ENCODE measurements around a stretch of chr14.

GRCh38 chr14:59161571-59162371 lies 26.7 kb upstream of the DAAM1 start:
- PRO-cap, 3 experiments, result no peak in any of the 3 experiments
- RAMPAGE, long total RNA, 2 experiments, result no peak in any of the 2 experiments
- RRBS, result no CpG with 5 or more reads among the region's 8 CpGs

DNA sequence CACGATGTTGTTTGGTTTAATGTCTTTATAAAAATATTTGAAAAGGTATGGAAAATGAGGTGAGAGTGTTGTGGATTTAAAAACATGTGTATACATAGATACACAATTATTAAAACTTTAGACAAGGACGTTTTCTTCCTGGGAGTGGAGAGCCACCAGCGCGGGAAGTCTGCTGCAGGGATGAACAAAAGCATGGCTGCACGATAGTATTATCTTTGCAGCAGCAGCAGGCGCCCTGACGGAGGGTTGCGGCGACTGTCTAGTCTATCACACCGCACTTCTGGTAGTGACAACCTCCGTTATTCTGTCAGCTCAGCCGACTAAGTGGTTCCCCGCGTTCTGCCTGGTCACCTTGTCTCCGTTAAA lies 802 bp upstream of the DAAM1 start:
- PRO-cap, 3 experiments, result peak in 3 of 3 experiments; most common plus-strand start position 212 of the sequence (in 3)
- RAMPAGE, long total RNA, 2 experiments, result no peak in any of the 2 experiments
- RRBS, result no CpG with 5 or more reads among the region's 15 CpGs

DNA sequence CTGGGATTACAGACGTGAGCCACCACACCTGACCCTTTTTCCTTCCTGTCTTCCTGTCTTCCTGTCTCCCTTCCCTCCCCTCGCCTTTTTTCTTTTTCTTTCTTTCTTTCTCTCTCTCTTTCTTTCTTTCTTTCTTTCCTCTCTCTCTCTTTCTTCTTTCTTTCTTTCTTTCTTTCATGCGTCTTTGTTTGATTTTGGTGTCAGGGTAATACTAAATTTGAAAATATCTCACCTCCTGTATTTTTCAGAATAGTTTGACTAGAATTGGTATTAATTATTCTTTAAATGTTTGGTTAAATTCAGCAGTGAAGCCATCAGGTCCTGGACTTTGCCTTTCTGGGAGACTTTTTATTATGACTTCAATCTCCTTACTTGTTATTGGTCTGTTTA lies 81.1 kb downstream of the GPR135 start:
- PRO-cap, 3 experiments, result no peak in any of the 3 experiments
- RAMPAGE, long total RNA, 2 experiments, result no peak in any of the 2 experiments
- RRBS, result no CpG with 5 or more reads among the region's 3 CpGs

DNA sequence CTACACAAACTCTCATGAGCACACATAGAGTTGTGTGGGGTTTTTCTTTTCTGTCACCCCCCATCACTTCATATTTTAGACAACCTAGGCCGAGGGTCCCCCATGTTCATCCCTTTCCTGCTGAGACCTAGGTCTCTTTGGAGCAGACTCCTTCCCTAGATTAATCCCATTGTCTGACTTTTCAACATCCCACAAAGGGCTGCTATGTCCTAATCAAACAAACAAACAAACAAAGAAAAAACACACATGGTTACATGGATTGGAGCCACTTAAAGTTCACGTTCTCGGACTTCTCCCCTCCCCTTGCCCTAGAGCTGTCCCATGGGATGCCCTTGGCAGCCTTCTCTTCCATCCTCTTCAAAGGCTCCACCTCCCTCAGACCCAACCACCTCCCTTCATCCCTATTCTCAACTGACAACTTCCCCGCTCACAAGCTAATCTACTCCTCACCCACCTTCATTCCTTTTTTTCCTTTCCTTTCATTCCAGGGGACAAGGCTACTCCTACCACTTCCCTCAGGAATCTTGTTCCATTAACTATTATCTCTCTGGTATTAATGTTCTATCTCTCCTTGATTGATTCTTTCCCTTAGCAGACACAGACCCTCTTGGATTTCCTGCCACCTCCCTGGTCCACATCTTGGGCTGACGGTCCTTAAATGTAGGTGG lies 40.5 kb downstream of the GPR135 start:
- PRO-cap, 3 experiments, result peak in 3 of 3 experiments; most common plus-strand start position 404 of the sequence (in 3); most common minus-strand start position 171 of the sequence (in 1)
- RAMPAGE, long total RNA, 2 experiments, result start-site peak on the minus strand in 1 of 2 experiments, centred at position 499 of the sequence, 6 reads per replicate
- RRBS, result no CpG with 5 or more reads among the region's 5 CpGs

DNA sequence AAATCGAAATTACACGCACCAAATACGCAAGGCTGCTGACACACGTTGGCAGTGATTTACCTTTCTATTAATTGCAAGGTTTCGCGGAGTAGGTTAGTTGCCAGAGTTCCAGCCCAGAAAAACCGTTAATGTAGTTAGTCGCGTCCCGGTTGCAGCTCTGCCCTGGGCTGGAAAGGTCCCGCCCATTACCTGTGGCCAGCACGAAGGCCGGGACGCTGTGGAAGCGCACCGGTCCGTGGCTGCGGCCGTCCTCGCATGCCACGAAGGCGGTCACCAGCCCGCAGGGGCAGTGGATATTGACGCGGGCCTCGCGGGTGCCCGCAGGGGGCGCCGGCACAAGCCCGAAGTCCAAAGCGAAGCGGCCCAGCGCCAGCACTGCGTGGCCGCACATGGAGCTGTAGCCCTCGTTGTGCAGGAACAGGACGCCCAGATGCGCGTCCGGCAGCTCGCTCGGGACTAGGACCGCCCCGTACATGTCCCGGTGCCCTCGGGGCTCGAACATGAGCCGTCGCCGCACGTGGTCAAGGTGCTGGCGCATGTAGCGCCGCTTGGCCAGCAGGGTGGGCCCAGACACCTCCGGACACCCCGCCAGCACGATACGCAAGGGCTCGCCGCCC lies 480 bp downstream of the L3HYPDH start:
- PRO-cap, 3 experiments, result peak in 2 of 3 experiments; most common plus-strand start position 133 of the sequence (in 1); most common minus-strand start position 159 of the sequence (in 2)
- RAMPAGE, long total RNA, 2 experiments, result no peak in any of the 2 experiments
- RRBS, result under 1% methylated on average over 42 of the region's 61 CpGs

DNA sequence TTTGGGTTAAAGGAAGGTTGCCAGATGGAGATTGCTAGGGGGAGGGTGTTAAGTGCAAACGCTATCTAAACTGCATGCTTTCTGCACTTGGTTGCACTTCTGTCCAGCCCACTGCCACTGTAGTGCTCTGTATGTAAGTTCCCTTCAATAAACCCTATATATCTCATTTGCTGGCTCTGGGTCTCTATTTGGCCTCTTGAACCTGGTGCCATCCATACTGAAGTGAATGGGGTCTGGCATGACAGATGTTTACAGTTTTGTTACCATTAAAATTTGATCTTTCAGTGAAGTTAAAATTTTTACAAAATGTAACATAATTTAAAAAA lies 3.9 kb upstream of the PCNX4 start:
- PRO-cap, 3 experiments, result no peak in any of the 3 experiments
- RAMPAGE, long total RNA, 2 experiments, result no peak in any of the 2 experiments
- RRBS, result no CpG with 5 or more reads among the region's 1 CpG

GRCh38 chr14:60204887-60205660 lies 39.9 kb upstream of the DHRS7 start:
- PRO-cap, 3 experiments, result no peak in any of the 3 experiments
- RAMPAGE, long total RNA, 2 experiments, result no peak in any of the 2 experiments
- RRBS, result no CpG with 5 or more reads among the region's 5 CpGs

- PRO-cap, 3 experiments, result no peak in any of the 3 experiments
- RAMPAGE, long total RNA, 2 experiments, result no peak in any of the 2 experiments
- RRBS, result no CpG with 5 or more reads among the region's 5 CpGs
Observed at GRCh38 chr14:60222676-60223346, 26.2 kb upstream of the PPM1A start.

GRCh38 chr14:60485114-60485431 lies 790 bp downstream of the C14orf39 start:
- PRO-cap, 3 experiments, result peak in 1 of 3 experiments; most common plus-strand start chr14:60485203 (in 1)
- RAMPAGE, long total RNA, 2 experiments, result no peak in any of the 2 experiments
- RRBS, result 8% methylated on average over 7 of the region's 16 CpGs

DNA sequence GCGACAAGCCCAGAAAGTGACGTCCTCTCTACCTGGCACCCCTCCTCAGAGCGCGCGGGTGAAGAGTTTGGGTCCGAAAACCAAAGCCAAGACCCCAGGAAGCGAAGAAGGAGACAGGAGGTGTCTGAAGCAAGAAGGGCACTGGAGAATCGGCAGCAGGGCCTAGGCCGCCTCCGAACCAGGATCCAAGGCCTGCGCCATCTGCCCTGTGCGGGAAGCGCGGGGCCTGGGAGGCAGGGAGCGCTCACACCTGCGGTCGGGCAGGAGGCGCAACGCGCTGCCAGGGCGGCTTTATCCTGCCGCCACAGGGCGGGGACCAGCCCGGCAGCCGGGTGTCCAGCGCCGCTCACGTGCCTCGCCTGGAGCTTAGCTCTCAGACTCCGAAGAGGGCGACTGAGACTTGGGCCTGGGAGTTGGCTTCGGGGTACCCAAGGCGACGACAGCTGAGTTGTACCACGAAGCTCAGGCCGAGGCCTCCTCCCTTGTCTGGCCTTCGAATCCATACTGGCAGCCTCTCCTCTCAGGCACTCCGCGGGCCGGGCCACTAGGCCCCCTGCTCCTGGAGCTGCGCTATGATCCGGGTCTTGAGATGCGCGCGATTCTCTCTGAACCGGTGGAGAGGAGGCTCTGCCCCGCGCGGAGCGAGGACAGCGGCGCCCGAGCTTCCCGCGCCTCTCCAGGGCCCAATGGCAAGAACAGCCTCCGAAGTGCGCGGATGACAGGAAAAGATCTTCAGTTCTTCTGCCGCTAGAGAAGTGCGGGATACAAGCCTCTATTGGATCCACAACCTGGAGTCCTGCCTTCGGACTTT lies 7.0 kb downstream of the SIX1 start:
- PRO-cap, 3 experiments, result no peak in any of the 3 experiments
- RAMPAGE, long total RNA, 2 experiments, result start-site peak on the minus strand in 1 of 2 experiments, centred at position 181 of the sequence, 21 reads per replicate
- RRBS, result 7% methylated on average over 2 of the region's 61 CpGs

- PRO-cap, 3 experiments, result no peak in any of the 3 experiments
- RAMPAGE, long total RNA, 2 experiments, result start-site peak on the plus strand in 1 of 2 experiments, at chr14:61148023-61148078 at its widest, 6 reads per replicate
- RRBS, result 19% methylated on average over 4 of the region's 17 CpGs
Observed at GRCh38 chr14:61147945-61148542, 133.1 kb downstream of the TMEM30B start.

DNA sequence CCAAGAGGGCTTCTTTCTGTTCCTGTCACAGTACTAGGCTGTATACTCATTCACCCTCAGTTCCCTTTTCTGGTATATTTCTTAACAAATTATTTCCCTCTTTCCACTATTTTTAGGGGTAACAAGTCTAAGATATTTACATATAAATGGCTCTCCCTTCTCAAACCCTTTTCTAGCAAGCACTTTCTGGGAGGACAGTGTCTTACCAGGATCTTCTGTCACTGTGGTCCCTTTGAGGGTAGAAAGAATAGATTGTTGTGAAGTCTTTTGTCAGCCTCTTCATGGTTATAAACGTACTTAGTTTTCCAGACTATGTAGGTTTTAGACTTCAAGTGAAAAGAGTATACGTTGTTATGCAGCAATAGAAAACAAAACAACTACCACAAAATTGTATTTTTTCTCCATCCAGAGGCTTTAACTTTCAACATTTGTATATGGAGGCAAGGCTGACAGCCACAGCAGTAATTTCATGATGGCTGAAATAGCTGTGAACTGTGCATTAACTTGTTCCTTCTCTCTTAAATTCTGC lies 23.7 kb downstream of the PRKCH start:
- PRO-cap, 3 experiments, result no peak in any of the 3 experiments
- RAMPAGE, long total RNA, 2 experiments, result no peak in any of the 2 experiments
- RRBS, result no CpG with 5 or more reads among the region's 2 CpGs

DNA sequence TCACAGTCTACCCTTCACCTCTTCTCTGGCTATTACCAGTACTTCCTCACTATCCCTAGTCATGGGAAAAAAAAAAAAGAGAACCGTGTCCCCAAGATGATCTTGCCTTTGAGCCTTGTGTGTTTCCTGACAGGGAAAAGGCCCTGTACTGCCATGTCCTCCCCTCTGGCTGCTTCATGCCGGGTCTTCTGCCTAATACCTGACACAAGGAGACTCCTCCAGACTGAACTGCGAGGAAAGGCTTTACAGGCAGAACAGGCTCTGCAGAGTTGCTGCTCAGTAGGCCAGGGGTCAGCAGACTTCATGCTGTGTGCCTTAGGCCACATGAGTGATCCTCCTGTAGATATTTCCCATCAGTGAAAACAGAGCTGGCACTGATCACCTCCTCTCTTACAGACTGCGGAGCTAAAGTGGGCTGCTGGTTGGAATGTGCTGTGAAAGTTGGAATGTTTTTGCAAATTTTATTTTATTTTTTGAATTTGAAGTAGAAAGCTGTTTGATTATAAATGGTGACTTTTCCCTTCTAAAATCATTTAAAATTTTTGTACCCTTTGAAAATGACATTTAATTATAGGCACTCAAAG lies 47.0 kb downstream of the PRKCH start:
- PRO-cap, 3 experiments, result no peak in any of the 3 experiments
- RAMPAGE, long total RNA, 2 experiments, result no peak in any of the 2 experiments
- RRBS, result no CpG with 5 or more reads among the region's 4 CpGs

DNA sequence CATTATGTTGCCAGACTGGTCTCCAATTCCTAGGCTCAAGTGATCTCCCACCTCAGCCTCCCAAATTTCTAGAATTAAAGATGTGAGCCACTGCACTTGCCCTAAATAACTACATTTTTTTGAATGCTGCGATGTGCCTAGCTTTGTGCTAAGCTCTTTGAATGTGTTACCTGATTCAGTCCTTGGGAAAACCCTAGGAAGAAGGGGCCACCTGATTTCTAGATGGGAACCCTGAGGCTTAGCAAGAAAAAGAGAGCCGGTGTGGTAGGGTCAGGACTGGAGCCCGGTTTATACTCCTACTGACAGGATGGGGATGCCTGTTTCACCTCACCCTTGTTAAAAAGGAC lies 119.7 kb downstream of the PRKCH start:
- PRO-cap, 3 experiments, result no peak in any of the 3 experiments
- RAMPAGE, long total RNA, 2 experiments, result no peak in any of the 2 experiments
- RRBS, result no CpG with 5 or more reads among the region's 3 CpGs

- PRO-cap, 3 experiments, result no peak in any of the 3 experiments
- RAMPAGE, long total RNA, 2 experiments, result no peak in any of the 2 experiments
- RRBS, result no CpG with 5 or more reads among the region's 2 CpGs
Observed at GRCh38 chr14:61448206-61448712, 126.9 kb downstream of the PRKCH start.

DNA sequence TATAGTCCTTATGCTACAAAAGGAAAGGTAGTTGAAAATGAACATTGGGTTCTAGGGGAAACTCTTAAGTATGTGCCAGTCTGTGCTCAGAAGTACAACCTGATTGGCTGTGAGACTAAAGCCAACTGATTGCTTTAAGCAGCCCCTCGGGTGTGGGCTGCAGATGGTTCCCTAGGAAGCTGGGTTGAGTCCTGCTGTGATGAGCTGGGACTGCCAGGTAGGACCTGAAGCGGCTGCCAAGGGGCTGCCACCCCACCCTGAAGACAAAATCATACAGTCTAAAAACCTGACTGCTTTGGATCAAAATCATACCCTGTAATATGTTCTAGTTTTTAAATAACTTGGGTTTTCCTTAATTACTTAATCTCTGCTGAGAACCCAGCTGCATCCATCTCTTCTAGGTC lies 147.9 kb downstream of the PRKCH start:
- PRO-cap, 3 experiments, result no peak in any of the 3 experiments
- RAMPAGE, long total RNA, 2 experiments, result no peak in any of the 2 experiments
- RRBS, result no CpG with 5 or more reads among the region's 2 CpGs

- PRO-cap, 3 experiments, result no peak in any of the 3 experiments
- RAMPAGE, long total RNA, 2 experiments, result no peak in any of the 2 experiments
- RRBS, result no CpG with 5 or more reads among the region's 7 CpGs
Observed at GRCh38 chr14:61490018-61490393, 168.6 kb downstream of the PRKCH start.

GRCh38 chr14:61491111-61491430 lies 169.7 kb downstream of the PRKCH start:
- PRO-cap, 3 experiments, result no peak in any of the 3 experiments
- RAMPAGE, long total RNA, 2 experiments, result no peak in any of the 2 experiments
- RRBS, result no CpG with 5 or more reads among the region's 1 CpG

DNA sequence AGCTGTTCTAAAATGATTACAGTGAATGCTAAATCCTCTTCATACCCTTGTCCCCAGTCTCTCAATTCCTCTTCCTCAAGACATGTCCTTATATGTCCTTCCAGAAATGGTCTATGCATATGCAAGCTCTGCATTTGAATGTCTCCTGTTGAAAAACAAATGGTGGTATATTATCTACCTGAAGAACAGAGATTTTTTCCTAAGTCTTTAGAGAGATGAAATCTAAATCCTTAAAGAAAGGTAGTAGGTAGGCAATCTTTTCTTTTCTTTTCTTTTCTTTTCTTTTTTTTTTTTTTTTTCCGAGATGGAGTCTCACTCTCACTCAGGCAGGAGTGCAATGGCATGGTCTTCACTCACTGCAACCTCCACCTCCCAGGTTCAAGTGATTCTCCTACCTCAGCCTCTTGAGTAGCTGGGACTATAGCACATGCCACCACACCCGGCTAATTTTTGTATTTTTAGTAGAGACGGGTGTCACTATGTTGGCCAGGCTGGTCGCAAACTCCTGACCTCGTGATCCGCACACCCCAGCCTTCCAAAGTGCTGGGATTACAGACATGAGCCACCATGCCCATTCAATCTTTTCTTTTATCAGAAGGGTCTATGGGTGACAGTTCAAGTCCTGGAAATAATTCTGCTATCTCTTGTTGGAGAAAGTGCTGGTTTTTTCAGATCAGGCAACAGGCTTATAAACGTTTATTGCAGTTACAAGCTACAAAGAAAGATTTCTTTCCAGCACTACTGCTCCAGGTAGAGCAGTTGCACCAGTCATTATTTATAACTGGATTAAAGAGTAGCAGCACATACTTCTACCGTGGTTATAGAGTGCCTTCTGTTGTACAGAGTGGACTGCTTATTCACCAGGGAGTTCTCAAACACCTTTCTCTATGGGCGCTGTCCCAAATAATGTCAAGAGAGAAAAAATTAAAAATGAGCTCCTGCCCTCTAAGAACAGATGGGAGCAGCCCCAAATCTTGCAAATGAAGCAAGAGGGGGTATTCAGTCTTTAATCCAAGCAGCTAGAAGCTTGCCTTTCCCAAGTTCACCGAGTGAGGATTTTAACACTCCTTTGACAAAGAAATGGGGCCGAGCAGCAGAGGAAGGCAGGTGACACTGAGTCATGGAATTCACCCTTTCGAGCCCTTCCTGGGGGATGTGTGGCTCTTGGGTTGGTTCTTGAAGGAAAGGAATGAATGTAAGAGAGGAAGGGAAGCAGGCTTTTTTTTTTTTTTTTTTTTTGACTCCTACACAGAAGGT lies 180.8 kb downstream of the PRKCH start:
- PRO-cap, 3 experiments, result no peak in any of the 3 experiments
- RAMPAGE, long total RNA, 2 experiments, result no peak in any of the 2 experiments
- RRBS, result no CpG with 5 or more reads among the region's 12 CpGs

DNA sequence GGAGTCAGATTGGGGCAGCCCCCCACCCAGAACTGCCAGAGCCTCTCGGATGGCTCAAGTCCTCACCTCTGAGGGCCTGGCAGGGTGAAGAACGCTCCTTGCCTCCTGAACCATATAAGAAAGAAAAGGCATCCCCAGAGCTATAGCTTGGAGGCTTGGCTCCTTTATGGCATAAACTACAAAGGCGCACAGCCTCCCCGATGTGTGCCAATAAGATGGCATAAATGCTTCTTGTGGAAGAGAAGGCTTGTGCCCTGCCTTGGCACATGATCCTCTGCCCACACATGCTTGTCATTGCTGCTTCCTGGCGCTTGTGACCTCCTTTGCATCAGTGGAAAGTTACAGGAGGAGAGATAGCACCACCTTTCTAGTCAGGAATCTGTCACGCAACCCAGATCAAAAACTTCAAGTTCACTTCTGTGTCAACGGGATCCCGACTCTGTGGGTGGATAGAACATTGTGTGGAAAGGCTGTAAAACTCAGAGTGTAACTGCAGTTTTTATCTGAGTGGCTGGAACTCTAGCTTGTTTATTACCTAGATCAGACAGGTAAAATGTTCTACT lies 183.8 kb upstream of the HIF1A start:
- PRO-cap, 3 experiments, result peak in 3 of 3 experiments; most common plus-strand start position 331 of the sequence (in 3); most common minus-strand start position 286 of the sequence (in 1)
- RAMPAGE, long total RNA, 2 experiments, result no peak in any of the 2 experiments
- RRBS, result no CpG with 5 or more reads among the region's 8 CpGs